A172 (cell line): ENCODE results near the genes SLC25A51 and FOXD4L6.

- RAMPAGE, long total RNA: no peak
Measured at GRCh38 chr9:37126220-37127025, 6.0 kb downstream of the ZCCHC7 start.

- RAMPAGE, long total RNA: no peak
Measured at GRCh38 chr9:37251491-37251941, 131.1 kb downstream of the ZCCHC7 start.

DNA sequence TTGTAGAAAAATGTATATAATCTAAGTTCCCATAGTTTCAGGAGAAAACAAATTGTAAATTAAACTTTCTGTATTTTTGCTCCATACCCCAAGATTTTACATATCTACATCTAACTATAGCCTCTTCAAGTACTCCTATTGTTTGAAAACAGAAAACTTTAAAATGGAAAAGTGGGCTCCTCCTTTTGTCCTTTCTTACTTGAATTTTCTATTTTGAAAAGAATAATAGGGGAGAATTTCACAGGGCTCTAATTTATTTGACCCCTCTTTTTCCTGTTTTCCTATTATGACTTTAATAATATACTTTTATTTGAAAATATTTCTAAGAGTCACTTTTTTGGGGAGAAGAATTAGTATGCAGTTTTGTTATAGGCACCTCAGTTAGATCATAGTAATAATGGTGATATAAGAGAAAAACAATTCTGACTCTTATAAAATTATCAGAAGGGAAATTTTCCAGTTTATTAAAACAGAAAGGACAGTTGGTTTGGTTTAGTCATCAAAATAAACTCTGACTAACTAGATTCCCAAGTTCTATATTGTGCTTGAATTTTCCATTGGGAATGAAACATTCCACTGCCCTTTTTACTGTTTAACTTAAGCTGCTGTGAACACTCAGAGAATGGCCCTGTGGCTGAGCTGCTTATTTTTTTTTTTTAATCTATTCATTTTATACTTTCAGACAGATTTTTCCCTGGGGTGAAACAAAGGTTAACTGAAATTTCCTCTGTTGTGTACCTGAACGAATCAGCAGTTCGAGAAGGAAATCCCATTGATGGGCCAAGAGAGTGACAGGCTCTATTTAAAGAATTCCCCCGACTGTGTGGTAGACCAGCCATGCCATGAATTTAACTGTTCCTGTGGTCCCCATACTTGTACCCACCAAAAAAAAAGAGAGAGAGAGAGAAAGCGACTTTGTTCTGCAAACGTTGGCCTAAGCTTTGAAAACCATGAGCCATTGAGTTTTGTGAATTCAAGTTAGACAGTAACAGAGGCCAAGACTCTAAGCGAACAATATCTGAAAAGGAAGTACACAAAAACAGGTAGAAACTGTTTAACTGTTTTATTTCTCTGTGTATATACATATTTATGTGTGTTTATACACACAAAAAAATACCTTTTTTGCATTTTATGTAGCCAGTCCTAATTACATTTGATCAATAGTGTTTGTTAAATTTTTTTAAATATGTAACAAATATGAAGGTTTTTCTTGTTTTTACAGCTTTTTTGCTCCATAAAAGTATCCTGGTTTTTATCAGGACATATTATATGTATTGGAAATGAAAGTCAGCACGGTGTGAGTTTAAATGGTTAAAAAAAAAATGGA lies 138.7 kb upstream of the GRHPR start:
- RAMPAGE, long total RNA: no peak

DNA sequence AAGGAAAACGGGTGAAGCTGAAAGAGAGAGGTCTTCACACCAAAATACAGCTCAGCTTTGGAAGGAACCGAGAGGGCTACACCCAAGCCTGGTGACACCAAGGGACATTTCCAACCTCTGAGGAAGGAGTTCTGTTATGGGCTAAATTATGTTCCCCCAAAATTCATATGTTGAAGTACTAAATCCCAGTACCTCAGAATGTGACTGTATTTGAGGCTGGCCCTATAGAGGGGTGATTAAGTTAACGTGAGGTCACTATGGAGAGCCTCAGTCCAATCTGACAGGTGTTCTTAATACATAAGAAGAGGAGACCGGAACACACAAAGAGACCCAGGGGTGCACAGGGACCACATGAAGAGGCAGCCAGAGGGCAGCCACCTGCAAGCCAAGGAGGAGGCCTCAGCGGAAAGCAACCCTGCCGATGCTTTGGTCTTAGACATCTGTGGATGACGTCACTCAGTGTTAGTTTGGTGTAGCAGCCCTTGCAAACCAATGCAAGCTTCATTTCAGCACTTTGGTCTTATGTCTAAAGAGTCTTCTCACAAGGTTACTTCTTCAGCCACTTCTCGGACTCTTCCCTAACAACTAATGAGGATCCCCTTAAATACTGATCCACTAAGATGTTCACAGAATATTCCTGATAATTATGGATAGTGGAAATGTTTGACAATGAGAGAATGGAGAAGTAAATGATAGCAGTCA lies 47.7 kb upstream of the GRHPR start:
- RAMPAGE, long total RNA: no peak

- RAMPAGE, long total RNA: no peak
Measured at GRCh38 chr9:37408684-37409693, 13.5 kb upstream of the GRHPR start.

DNA sequence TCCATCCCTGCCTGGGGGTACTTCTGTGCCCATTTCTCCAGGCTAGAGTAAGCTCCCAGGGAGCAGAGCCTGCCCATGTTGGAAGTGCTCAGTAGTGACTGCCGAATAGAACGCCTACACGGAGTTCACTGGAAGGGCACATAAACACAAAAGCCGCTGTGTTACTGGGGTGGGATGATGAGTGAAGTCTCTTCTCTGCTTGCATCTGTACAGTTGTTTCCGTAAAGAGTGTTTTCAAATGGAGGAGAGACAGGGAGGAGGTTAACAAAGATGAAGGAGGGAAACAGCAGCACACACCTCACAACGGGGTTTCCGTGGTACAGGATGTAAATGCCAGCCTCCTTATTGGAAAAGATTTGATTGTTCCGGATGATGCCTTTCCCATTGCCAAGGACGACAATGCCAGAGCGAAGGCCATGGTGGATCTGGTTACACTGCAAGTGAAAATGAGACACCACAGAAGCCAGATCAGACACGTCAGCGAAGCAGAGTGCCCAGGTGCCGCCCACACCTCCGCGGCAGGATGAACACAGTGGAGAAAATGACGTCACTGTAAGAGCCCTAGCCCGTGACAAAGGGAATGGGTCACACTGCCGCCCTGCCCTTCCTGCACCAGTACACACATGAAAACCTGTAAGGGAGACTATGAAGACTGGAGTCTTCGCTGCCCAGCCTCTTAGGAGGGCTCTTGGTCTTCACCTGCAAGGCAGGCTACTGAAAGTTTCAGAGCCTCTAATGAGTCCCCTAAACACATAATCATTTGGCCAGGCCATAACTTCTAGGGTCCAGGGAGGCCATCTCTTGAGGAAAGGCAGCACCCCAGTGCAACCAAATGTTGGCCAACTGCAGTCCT lies 43.3 kb downstream of the POLR1E start:
- RAMPAGE, long total RNA: no peak

- RAMPAGE, long total RNA: no peak
Measured at GRCh38 chr9:37861355-37862094, 42.4 kb downstream of the SLC25A51 start.

- RAMPAGE, long total RNA: no peak
Measured at GRCh38 chr9:37904012-37904647, at the start of gene SLC25A51. Gene SLC25A51 (minus strand): TSS chr9:37904127.

GRCh38 chr9:37974423-37975007 lies 70.6 kb upstream of the SLC25A51 start:
- RAMPAGE, long total RNA: no peak

DNA sequence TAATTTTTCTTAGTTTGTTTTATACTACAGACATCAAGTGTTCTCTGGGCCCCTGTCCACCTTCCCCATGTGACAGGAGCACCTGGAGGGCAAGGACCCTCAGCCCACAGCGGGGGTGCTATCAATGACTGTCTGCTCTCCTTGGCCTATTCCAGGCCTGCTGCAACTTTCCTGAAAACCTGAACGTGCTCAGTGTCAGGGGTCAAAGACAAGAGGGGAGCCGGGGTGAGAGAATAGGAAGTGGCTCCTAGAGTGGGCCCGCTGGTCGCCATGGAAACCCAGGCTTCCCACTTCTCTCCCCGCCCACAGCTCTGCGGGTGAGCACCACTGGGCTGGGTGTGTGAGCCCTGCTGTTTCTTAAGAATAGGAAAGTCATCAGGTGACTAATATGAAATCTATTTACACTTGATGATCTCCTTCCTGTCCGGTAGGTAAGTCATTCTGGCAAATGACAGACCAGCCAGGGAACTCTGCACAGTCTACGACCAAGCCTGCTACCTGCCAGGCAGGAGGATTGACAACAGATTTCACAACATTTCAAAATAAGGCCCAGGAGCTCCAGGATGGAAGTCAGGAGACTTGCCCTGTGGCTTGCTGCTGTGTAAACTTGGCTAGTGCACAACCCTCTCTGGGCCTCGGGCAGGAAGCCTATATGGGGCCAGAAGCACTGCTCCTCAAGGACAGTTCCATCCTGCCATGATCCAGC lies 60.9 kb downstream of the SHB start:
- RAMPAGE, long total RNA: no peak

- RAMPAGE, long total RNA: no peak
Measured at GRCh38 chr9:38016491-38017085, 52.4 kb downstream of the SHB start.

GRCh38 chr9:38038399-38039260 lies 30.4 kb downstream of the SHB start:
- RAMPAGE, long total RNA: no peak

DNA sequence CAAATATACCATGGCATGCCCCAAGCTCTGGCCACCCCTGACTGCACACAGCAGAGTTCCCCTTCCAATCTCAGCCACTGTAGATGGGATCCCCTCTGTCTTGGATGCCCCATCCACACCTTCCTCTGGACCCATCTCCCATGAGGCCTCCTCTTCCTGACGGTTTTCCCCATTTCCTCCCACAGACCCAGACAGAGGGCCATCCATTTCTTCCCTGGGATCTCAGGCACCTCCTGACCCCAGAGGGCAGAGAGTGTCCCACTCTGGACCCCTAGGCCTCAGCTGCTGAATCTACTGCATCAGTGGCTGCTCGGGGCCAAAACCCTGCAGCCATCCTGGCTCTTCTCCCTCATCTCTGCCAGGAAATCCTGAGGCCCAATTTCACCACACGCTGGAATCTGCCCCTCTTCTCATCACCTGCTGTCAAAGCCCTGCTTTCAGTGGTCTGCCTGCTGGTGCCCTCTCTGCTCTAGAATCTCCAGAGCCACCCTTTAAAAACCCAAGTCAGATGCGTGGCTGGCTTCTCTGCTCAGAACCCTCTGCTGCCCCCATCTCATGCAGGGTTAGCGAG lies 10.9 kb downstream of the SHB start:
- RAMPAGE, long total RNA: no peak

DNA sequence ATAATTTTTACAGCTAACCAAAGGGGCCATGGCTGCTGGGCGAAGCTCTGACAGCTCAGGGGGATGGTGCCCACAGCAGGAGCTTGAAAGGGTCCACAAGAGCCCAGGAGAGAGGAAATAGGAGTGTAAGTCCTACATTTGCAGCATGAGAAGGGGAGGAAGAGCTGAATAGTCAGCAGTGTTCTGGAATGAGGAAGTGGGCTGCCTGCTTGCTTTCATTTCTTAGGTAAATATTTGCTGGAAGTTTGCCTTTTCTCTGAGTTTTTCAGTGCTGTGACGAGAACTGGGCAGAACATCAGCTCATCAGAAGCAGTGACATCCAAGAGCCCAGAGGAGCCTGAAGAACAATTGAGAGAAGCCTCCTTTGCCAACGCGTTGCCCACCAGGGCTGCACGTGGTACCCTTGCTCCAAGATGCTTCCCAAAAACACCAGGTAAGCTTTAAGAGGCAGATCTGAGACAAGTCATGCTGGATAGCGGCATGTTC lies 13.2 kb upstream of the IGFBPL1 start:
- RAMPAGE, long total RNA: no peak

DNA sequence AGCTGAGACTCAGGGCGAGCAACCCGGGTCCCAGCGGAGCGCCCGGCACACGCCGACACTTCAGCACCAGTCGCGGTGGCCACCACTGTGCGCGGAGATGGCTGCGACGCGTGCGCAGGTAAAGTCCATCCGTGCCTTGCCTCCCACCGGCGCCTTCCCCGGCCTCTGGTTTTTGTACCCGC lies 518.5 kb downstream of the SPATA31A1 start:
- RAMPAGE, long total RNA: no peak

- RAMPAGE, long total RNA: no peak
Measured at GRCh38 chr9:40105602-40106957, 750.6 kb downstream of the SPATA31A1 start.

- RAMPAGE, long total RNA: no peak
Measured at GRCh38 chr9:41128546-41128943, at the start of gene FOXD4L6. Gene FOXD4L6 (minus strand): TSS chr9:41128681.

DNA sequence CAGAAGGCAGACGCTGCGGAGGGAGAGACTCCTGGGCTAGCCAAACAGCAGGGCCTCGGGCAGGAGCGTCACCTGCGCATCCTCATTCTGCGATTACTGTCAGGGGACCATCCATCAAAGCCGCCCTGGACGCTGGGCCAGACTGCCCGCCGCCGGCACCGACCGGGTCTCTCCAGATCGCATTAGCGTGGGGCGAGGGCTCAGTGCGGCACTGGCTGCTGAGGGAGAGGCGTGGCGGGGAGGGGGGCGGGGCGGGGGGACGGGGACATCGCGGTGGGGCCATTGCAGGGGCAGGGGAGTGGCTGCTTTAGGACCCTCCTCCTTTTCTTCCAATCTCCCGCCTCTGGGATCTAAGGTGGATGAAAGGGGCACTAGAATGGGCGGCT lies 465.7 kb downstream of the CNTNAP3B start:
- RAMPAGE, long total RNA: no peak

- RAMPAGE, long total RNA: no peak
Measured at GRCh38 chr9:43117467-43117871, 934.0 kb downstream of the SPATA31A6 start.

- RAMPAGE, long total RNA: no peak
Measured at GRCh38 chr9:62376445-62377093, 1186.7 kb downstream of the SPATA31A7 start.